Mesangial cell (primary cell): ENCODE results near the genes PLA2G2E, PLA2G2C, SH2D5 and ECE1.

DNA sequence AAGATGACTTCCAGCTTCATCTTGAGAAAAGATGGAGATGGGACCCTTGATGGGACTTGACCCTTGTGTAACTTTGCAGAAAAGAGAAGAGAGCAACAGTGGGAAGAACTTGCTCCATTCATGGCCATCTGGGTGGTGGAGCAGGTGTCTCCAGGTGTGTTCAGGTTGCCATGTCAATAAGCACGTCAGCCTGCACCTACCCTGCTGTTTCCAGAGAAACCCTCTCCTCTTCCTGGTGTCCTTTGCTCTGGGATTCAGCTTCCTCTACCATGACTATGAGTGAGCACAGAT is 21.8 kb upstream of the OTUD3 start:
- RAMPAGE, long total RNA = no peak

- RAMPAGE, long total RNA = no peak
Observed at GRCh38 chr1:19923422-19923786, at the start of gene PLA2G2E. Gene PLA2G2E (minus strand): TSS chr1:19923617.

DNA sequence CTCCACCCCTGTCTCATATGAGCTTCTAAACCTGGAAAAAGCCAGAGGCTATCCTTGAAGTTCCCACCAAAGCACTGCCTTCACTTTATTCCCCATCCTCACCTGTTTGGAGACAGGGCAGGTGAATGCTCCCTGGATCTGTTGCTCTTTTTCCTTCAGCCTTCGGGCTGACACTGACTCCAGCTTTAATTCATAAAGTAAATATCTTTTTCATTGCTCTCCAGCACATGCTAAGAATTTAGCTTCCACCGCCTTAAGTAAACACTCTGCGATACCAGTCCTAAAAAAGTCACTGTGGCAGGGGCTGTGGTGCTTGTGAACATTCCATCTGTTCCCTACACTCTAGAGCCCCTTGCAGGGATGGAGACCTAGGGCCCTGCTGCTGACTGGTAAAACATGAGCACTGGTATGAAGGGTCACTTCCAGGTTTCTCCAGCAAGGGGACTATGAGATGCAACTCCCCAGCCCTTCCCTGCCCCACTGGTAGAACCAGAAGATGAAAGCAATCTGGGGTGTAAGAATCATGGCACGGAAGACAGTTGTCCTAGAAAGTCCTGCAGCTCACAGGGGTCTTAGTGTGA is 932 bp upstream of the PLA2G2A start:
- RAMPAGE, long total RNA = no peak

GRCh38 chr1:20153977-20154939 is 15.1 kb downstream of the PLA2G2F start:
- RAMPAGE, long total RNA = no peak

- RAMPAGE, long total RNA = no peak
Observed at GRCh38 chr1:20186326-20186935, at the start of gene PLA2G2C. Gene PLA2G2C (minus strand): TSS chr1:20186518.

DNA sequence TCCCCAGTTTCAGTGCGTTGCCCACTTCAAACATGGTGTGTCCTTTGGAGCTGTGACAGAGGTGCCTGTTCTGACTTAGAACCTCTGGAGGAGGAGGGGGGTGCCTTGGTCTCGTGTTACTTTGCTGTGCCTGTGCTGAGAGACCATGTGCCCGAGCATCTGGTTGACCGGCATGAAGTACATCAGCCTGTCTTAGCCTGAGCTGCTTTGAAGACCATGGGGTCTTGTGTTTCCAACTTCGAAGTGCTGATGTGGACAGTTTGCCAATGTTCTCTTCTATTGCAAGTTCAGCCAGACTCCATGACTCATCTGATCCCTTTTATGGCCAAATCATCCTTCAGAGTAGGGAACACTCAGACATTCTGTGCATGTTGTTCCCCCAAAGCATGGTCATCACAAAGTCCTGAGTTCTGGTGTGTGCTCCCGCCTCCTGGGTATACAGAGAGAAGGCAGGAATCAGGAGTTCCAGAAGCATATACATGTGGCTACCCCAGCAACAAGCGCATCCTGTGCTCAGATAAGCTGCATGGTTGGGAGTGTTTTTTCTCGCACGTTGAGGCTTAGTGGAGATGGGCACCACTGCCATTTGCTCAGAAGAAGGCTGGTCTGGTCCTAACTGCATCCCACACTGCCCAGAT is 6.1 kb upstream of the PLA2G2C start:
- RAMPAGE, long total RNA = no peak

DNA sequence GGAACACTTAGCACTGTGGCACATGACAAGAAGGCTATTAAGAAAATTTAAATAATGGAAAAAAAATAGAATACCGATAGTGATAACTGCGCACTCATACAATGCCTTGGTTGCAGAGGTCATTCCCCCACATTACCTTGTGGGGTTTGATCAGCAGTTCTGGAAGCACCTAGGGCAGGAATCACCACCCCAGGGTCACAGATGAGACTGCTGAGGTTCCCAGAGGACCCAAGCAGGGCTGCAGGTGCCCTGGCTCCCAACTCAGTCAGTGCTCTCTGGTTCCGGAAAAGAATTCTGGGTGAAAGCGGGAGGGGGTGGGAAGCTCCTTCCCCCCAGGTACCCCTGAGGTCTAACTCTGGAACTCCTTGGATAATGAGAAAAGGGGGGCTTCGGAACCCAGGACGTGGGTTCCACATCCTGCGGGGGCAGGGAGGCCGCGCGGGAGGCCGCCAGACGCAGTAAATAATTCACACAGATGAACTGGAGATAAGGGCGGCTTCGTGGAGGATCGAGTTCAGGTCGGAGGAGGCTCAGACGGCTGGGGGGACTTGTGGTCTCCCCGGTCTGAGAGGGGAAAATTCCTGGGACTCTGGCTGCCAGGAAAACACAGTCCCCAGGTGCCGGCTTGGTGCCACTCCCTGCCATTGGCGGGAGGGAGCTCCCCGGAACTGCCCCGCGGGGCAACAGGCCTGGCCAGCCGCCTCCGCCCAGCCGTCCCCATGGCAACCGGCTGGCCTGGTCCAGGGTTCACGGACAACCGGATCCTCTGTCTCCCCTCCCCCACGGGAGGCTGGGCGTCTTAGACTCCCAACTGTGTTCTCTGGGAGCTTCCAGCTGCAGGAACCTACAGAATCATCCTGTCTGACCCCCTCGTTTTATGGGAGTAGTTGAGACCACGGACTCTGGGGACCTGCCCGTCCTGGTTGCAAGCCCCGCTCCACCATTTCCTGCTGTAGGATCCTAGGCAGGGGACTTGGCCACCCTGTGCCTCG is 9.8 kb downstream of the CAMK2N1 start:
- RAMPAGE, long total RNA = no peak

- RAMPAGE, long total RNA = no peak
Observed at GRCh38 chr1:20479679-20480084, 6.3 kb downstream of the CAMK2N1 start.

DNA sequence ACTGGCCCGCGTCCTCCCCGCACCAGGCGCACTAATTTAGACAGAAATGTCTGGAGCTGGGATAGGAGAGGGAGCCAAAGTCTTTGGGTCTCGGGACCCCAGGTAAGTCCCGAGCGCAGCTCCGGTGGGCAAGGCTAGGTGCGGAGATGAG is 2.1 kb downstream of the CAMK2N1 start:
- RAMPAGE, long total RNA = no peak

GRCh38 chr1:20486588-20487781 is 975 bp upstream of the CAMK2N1 start:
- RAMPAGE, long total RNA = no peak

DNA sequence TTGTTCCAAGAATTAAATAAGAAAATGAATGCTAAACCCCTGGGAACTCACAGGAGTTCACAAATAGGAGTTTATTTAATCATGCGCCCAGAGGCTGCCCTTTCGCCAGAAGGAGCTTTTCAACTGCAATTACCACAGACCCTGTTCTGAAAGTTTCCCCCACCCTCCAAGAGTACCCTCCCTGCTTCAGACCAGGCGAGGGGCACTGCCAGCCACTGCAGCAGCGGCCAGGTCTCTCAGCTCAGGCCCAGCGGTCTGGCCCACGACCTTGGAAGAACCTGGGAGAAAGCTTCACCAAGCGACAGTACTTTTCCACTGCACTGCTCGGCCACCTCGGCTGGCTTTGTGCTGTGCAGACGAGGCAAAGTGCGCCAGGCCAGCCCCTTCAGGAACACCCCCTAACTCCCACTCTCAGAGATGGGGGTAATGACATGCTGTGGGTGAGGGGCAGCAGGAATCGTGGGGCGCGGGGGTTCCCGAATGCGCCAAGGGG is 543 bp upstream of the FAM43B start:
- RAMPAGE, long total RNA = no peak

DNA sequence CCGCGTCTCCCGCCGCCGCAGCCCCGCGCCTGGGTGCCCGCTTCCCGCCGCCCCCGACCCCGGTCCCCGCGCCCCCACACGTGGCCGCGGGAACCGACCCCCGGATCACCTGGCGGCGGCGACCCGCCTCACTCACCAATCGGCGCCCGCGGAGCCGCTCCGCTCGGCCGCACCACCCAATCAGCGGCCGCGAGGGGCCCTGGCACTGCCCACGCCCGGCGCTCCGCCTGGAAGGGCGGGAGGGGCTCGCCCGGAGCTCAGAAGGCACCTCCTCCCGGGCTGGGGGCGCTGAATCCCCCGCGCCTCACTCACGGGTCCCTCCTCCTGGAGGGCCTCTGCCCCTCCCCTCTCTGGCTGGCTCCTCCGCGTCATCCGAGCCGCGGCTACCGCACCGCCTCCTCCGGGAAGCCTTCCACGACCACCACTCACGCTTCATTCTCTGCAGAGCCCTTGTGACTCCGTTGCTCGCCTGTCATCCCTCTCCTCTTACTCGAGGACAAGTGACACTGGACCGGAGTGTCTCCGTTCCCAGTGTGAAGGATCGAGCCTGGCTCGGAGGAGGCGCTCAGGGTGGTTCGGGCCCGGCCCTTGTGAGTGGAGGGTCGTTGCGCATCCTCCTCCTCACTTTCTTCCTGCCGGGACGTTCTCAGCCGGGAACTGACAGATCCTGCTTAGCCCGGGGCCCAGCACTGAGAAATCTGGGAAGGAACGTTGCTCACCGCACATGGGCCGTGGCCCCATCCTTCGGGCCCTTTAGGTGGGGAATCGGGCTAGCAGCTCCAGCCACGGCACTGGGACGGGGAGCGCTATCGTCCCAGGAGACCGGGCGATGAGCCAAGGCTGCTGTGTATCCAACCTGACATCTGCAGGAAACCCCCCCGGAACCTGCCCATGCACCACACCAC is at the start of gene SH2D5:
TSS of gene SH2D5 (minus strand) at position 659 of the 905 bp plus-strand sequence.
- RAMPAGE, long total RNA = no peak

DNA sequence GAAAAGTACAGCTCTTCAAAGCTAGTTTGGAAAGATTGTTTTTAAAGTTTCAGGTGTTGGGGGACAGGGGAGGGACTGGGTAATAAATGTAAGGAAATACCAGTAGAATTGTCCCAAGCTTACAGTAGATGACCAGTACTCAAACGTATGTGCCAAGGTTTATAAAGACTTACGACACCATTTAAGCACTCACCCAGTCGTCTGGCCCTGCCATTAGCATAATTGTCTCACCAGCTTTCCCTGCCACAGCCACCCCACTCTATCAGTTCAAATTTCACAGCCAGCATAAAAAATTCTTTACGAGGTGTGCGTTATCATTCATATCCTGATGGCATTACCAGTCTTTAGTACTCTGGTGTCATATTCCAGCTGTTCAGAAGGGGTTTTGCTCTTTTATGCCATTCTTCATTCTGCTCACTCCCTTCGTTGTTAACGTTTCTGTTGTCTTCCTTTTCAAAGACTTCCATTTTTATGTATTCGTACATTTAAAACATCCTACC is 855 bp upstream of the HP1BP3 start:
- RAMPAGE, long total RNA = no peak

GRCh38 chr1:20870354-20871117 is 83.4 kb upstream of the HP1BP3 start:
- RAMPAGE, long total RNA = no peak

GRCh38 chr1:21149389-21149835 is 27.3 kb downstream of the EIF4G3 start:
- RAMPAGE, long total RNA = no peak

DNA sequence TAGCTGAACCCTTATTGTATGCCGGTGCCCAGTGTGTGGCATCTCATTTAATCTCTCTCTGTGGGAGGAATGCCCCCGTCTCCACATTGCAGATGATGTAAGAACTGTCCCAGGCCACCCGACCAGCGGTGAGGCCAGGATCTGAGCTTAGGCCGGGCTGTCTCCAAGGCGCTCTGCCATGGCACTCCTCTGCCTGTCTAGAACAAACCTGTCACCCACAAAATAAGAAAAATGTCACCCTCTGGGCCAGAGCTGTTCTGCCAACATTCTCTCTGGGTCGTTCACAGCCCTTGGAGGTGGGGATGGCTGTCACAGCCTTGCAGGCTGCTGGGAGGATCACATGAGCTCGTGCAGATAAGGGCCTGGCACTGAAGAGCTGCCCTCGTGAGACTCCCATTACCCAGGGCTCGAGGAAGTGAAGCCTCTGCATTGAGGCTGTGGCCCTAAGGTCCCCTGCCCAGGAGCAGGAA is 52.7 kb downstream of the ECE1 start:
- RAMPAGE, long total RNA = no peak

- RAMPAGE, long total RNA = start-site peak on the minus strand at chr1:21290201-21290262, 60 reads; start-site peak on the minus strand at chr1:21290423-21290463, 281 reads
Observed at GRCh38 chr1:21289408-21290594, at the start of gene ECE1. Gene ECE1 (minus strand): TSS chr1:21290463.

GRCh38 chr1:21331950-21332606 is 41.8 kb upstream of the ECE1 start:
- RAMPAGE, long total RNA = no peak

- RAMPAGE, long total RNA = no peak
Observed at GRCh38 chr1:21332607-21333346, 42.5 kb upstream of the ECE1 start.

DNA sequence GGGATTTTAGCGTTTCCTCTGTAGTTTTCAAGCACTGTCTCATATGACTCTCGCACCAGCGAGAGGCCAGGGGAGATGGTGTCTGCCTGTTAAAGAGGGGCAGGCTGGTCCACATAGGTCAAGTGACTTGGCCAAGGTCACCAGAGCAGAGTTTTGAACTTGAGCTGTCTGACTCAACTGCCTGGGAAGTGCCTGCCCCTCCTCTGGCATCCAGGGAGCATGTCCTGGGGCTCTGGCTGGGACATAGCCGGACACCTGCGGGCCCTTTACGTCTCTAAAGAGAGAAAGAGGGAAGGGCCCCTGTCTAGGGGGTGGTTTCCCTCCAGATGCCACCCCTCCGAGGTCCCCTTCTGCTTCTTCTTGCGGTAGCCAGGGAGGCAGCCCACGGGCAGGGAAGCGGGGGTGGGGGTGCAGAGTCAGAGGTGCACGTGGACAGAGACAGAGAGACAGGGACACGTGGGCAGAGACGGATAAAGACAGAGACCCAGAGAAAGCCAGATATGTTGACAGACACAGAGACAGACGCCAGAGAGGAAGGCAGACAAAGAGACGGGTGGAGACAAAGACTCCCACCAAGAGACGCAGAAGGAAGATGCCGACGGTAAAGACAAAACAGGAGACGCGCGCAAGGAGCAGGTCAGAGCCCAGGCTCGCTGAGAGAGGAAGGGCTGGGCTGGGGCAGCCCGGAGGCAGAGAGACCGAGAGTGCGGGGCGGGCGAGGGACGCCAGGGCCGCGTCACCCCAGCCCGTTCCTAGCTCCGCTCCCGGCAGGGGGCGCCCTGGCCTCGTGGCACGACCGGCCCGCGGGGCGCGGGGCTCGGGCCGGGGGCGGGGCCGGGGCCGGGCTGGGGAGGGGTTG is 518 bp upstream of the ALPL start:
- RAMPAGE, long total RNA = no peak